ENCODE data around the gene TUBB8.

DNA sequence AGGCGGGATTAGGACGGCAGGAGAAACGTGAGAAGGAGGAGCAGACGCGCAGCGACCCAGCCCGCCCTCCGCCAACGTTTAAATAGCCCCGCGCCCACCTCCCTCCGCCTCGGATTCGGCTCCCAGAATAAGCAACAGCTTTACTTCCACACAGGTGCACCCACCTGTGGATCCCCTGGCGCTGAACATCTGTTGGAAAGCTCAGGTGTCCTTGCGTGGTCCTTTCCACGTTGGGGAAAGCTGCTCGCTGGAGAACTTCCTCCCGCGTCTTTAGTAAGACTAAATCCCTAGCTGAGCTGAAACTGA is at the start of gene TUBB8:
Gene TUBB8, minus strand, starts transcription at position 53 of the 306 bp plus-strand sequence.
- PRO-cap: no peak

GRCh38 chr10:127720-128400 is 7.4 kb upstream of the ZMYND11 start:
- PRO-cap: no peak

GRCh38 chr10:317174-318013 is 182.1 kb downstream of the ZMYND11 start:
- PRO-cap: no peak

GRCh38 chr10:484406-484954 is 205.0 kb downstream of the DIP2C start:
- PRO-cap: no peak

GRCh38 chr10:489501-489918 is 200.0 kb downstream of the DIP2C start:
- PRO-cap: no peak

DNA sequence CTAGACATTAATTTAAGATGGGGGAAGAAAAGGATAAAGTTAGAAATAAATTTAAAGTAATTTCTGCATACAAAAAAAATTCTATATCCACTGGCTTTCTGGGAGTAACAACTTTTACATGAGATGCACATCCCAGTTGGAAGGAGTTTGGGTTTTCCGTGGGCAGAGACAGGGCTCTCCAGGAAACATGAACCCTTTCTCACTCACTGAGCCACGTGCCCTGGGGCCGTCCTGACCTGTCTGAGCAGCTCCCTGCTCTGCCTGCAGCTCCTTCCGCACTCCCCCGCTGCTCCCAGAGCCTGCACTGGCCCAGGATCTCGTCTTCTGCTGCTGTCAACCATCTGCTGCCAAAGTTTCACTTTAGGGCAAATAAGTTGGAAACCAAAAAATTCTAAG is 169.1 kb downstream of the DIP2C start:
- PRO-cap: no peak

- PRO-cap: no peak
These were observed 162.6 kb downstream of the DIP2C start for GRCh38 chr10:526751-527410.

GRCh38 chr10:607754-608163 is 81.7 kb downstream of the DIP2C start:
- PRO-cap: no peak

GRCh38 chr10:622243-622700 is 67.2 kb downstream of the DIP2C start:
- PRO-cap: no peak

- PRO-cap: no peak
These were observed 52.1 kb downstream of the DIP2C start for GRCh38 chr10:637175-637873.

DNA sequence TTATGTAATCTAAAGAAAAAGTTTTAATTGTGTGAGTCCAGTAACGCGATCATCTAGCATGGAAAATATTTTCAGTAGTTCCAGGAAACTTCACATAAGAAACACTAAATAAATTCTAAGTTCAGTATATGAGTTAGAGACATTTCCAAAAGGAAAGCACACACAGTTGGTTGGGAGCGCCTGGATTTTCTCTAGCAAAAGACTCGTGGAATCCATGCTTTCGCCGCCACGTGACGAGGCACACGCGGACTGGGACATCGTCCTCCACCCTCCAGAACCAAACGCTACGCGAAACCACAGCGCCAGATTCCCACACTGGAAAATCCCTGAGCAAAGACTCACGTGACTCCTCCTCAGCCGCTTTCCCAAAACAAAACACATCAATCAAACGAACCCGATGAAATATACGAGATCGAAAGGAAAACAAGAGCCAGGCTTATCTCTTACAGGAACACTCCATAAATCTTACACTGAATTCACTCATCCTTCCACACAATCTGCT is 24.0 kb downstream of the DIP2C start:
- PRO-cap: bidirectional peak, plus-strand start at position 313 of the sequence, minus-strand start at position 283 of the sequence

- PRO-cap: no peak
These were observed 99.3 kb upstream of the DIP2C start for GRCh38 chr10:788618-789323.

- PRO-cap: no peak
These were observed 101.0 kb downstream of the LARP4B start for GRCh38 chr10:830248-831245.

DNA sequence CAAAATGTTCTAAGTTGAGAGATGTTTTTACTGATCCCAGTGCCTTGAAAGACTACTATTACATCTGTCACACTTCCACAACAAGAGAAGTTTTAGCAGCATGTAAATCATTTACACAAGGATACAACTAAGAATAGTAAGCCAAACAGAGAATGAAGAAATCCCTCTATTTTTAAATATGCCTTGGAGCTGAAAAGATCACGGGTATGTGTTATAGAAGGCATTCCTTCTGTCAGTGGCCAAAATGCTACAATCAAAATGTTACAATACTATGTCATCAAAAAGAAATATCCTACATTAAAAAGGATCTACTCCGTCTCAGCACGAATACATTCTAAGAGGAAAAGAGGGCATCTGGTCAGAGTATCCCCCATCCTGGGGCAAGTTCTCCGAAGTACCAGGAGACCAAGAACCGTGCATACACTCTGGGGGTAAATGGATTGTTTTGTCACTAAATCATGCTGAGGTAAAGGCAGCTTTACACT is 52.5 kb downstream of the LARP4B start:
- PRO-cap: no peak

- PRO-cap: no peak
These were observed 28.5 kb downstream of the LARP4B start for GRCh38 chr10:903027-903462.

GRCh38 chr10:916551-916936 is 15.0 kb downstream of the LARP4B start:
- PRO-cap: no peak

DNA sequence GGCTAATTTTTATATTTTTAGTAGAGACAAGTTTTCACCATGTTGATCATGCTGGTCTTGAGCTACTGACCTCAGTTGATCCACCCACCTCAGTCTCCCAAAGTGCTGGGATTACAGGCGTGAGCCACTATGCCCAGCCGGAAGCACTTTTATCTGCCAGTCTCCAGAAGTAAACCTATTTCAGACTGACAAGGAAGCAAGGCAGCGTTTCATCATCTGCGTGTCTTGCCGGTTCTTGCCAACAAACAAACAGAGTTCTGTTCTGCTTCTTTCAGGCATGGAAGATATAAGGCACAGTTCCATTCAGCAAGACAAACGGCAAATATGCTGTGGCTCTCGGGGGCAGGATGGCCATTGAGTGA is 15.5 kb upstream of the LARP4B start:
- PRO-cap: no peak

DNA sequence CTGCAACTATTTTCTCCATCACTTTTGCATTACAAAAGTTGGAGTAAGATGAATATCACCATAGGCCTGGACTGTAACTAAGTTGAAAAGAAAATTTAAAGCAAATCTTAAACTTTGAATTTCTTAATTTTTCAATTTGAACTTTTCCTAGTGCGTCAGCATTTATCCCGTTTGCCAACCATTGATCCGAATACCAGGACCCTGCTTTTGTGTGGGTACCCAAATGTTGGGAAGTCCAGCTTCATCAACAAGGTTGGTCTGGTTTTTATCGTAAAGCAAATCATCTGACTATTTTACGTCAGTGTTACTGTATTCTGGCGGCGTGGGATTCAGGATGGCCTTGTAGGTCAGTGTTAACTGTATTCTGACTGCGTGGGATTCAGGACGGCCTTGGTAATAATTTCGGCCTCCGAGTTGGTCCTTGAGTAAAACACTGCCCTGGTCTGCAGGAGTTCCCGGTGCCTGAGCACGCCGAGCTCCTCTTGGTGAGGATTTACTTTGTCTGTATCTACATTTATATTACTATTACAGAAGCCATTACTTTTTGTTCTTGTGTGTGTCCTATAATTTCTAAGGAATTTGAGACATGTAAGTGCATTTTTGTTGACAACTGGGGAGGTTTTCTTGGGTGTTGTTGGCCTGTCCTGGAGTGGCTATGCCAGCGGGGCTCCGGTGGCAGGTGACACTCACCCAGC is 9.0 kb downstream of the GTPBP4 start:
- PRO-cap: no peak

- PRO-cap: no peak
These were observed 15.6 kb downstream of the IDI2 start for GRCh38 chr10:1009890-1010655.

DNA sequence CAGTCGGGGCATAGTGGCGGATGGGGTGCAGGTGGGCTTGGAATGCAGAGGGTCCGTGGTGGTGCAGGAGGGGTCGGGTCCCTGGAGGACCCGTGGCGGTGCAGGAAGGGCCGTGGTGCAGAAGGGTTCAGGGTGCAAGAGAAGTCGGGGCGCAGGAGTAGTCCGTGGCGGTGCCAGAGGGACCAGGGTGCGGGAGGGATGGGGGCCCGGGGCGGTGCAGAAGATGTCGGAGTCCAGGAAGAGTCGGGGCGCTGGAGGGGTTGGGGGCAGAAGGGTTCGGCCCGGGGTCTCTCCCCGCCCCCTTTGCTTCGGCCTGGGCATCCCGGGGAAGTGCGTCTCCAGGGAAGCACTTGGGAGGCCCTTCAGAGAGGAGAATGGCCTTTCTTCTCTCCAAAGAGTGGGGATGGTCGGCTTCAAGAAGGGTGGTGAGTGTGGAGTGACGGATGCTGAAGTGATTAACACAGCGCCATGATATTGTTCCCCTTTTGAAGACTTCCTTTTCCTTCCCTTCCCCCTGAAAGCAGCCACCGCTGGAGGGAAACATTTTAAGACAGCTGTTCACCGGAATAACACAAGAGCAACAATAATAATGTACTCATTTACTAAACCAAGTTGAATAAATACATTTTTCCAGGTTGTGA is 1.0 kb downstream of the WDR37 start:
- PRO-cap: no peak